Airway epithelial cell (primary cell): ENCODE measurements around the genes RDM1, TBC1D3G and GPR179.

DNA sequence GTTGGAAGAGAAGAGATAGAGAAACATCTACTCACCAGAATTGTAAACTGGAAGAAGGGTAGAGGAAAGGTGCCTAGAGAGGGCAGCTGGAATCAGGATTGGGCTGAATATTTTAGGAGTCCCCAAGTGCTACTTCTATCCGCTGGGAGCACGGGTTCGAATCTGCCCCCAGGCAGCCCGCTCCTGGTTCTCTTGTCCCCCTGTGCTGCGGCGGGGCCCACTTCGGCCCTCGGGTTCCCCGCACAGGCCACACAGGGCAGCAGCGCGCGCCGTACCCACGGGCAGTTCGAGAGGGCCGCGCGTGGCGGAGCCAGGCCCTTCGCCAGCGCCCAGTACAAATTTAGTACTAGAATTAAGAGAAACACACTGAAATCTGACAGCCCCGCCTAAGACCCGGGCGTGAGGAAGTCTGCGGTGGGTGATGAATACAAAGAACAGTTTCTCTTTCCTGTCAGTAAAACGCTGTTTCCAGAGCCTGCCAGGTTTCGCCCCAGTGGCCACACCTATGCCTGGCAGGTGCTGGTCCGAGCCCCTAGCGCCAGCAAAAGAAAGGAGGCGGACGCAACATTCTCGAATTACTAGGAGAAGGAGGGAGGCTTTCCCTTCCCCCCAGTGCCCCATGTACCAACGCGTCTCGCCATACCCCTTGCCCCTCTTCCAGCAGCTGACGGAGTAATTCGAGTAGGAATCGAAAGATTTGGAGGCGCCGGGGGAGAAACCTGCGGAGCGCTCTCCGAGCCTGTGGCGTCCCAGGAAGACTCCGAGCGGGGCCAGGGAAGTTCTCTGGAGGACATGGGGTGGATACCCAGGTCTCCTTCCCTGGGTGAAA lies 675 bp upstream of the SLFN5 start:
- RAMPAGE, long total RNA, result no peak

- RAMPAGE, long total RNA, result no peak
Measured at GRCh38 chr17:35312528-35313823, 60.4 kb downstream of the SLFN11 start.

- RAMPAGE, long total RNA, result no peak
Measured at GRCh38 chr17:35596336-35597502, 9.6 kb downstream of the AP2B1 start.

GRCh38 chr17:35716909-35717985 lies 14.2 kb upstream of the RASL10B start:
- RAMPAGE, long total RNA, result no peak

GRCh38 chr17:35763707-35765145 lies 3.5 kb downstream of the C17orf50 start:
- RAMPAGE, long total RNA, result no peak

- RAMPAGE, long total RNA, result no peak
Measured at GRCh38 chr17:35788425-35789310, 6.8 kb downstream of the MMP28 start.

DNA sequence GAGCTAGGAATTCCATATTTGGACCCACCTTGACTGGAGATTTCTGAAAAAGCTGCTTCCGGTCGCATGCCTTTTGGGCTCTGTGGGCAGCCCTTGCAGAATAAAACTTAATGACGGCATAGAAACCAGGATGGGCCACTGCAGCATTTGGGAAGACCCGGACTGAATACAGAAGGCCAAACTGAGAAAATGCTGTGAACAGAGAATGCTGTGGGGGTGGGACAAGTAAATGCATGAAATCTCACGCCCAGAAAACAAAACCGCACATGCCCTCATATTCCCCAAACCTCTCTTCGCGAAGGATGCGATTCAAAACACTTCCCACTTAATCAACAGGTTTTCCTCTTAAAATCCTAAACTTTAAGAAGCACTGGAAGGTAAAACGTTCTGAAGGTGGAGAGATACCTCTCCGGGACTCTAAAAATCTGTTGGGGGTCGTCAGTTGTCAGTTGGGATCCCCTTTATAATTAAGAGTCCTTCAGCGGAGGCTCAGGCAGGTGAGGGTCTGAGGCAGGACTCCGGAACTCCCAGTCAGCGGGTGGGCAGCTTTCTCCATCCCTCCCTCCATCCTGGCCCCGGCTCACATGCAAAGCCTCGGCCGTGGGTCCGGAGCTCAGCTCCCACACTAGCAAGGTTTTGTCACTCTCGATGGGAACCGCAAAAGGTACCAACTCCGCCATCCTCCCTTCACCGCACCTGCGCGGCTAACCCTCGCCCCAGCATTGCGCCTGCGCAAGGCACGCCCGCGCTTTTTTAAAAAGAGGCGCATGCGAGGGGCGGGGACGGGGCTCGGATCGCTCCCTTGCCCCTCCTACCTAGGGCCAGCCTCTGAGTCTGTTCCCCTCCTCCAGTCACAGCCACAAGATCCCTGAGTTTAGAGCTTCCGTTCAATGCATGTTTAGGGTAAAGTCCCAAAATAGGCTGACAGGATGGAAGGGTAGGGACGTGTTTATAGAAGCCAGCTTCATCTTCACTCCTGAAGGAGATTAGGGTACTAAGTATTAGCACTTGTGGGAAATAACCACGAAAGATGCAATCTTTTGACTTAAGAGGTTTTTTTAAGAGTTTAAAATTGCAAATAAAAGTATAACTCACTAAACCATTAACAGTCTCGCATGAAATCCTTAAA lies at the start of gene RDM1:
Gene RDM1 (minus strand): TSS at position 726 of the 1,129 bp plus-strand sequence.
- RAMPAGE, long total RNA, result no peak

- RAMPAGE, long total RNA, result no peak
Measured at GRCh38 chr17:35947095-35947610, 3.6 kb upstream of the LYZL6 start.

GRCh38 chr17:35979909-35980347 lies 1.4 kb downstream of the CCL16 start:
- RAMPAGE, long total RNA, result no peak

DNA sequence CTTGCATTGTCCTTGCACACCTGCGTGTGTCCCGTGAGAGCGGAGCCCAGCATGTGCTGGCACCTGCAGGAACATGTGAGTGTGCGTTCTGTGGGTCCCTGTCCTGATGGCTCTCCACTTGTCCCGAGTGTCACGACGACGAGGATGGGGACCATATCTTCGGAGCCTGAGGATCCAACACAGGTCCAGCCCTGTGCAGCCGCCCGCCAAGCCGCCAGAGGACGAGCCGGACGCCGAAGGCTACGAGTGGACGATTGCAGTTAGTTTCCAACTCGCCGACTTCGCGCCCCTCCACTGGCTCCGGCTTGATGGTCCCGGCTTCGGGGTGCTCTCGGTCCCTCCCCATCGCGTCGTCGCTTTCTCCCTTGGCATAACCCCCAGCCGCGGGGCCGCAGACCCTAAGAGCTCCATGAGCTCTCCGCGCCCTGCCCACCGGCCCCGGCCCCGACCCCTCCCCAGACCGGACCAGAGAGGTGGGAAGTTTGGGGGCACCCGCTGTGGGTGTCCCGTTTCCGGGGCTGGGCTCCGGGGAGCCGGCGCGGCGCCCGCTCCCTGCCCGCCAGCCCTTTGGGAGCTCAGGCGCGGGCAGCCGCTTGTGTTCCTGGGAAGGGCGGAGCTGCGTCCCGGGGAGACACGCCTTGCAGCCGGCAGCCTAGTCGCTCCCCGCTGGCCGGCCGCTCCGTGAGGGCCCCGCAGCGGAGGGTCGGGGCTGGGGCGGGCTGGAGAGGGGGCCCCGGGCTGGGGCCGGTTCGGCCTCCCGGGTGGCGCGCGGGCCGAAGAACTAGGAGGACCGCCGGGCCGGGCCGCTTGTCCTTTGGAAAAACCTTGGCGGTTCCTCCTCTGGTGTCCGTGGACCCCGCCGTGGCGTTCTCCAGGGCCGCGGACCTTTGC lies 6.3 kb upstream of the TBC1D3B start:
- RAMPAGE, long total RNA, result no peak

DNA sequence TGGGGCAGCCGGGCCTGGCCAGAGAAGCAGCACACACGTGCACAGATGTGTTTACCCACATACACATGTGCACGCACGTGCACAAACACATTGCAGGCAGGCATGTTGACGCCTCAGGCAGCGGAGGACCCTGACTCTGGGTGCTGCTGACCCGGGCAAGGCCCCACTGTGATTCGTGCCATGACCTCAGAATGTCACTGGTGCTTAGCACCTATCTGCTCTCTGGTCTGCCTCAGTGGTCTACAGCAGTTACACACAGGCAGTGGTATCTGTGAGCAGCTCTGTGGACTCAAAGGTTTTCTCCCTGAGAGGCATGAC lies at the start of gene TBC1D3G:
Gene TBC1D3G (plus strand): TSS at position 247 of the 318 bp plus-strand sequence.
- RAMPAGE, long total RNA, result no peak

GRCh38 chr17:36600017-36600935 lies 1.1 kb upstream of the MRM1 start:
- RAMPAGE, long total RNA, result no peak

- RAMPAGE, long total RNA, result no peak
Measured at GRCh38 chr17:36935565-36936560, 1.4 kb upstream of the LHX1 start.

- RAMPAGE, long total RNA, result no peak
Measured at GRCh38 chr17:37086823-37087230, 138.1 kb downstream of the AATF start.

DNA sequence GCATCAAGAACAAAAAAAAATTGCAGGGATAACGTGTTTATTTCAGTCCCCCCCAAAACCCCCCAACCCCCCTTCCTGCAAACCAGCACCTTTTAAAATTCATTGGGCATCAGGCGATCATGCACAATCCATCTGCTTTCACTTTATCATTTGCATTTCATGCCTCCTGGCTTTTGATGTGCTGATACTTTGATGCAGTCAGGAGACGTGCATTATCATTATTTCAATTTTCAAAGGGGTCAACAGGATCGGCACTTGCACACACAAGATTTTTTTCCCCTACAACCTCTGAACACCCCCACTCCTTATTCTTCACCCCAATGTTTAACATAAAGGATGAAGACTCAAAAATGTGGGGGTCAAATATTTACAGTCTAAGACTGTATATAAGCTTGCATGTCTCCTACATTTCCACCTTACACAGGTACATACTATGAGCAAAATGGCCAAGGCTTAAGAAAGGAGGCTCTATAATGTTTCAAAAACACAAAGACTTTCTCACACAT lies 198.1 kb downstream of the AATF start:
- RAMPAGE, long total RNA, result no peak

DNA sequence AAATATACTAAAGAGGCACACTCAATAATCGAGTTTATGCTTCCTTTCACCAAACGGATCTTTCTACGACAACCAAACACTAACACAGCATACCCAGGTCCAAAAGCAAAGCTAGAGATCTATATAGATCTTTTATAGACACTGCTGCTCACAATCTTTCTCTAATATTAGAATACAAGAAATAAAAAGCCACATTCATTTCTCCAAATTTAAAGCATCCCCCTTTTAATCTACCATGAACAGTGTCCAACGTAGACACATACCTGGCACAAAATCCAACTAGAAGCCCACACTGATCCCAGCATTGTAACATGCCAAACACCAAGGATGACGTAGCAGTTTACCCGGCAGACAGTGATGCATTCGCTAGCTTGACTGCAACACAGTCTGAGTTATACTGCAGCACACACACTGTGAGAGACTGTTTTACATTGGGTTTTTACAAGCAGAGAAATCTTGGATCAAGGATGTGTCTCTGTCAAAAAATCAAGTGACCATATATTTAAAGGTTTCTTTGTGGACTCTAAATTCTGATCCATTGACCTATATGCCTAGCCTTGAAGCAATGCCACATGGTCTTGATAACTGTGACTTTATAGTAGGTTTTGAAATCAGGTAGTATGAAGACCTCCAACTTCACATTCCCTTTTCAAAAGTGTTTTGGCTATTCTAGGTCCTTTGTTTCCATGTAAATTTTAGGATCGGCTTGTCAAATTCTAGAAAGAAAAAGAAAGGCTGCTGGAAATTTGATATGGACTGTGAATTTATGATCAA lies 74.5 kb upstream of the C17orf78 start:
- RAMPAGE, long total RNA, result no peak

DNA sequence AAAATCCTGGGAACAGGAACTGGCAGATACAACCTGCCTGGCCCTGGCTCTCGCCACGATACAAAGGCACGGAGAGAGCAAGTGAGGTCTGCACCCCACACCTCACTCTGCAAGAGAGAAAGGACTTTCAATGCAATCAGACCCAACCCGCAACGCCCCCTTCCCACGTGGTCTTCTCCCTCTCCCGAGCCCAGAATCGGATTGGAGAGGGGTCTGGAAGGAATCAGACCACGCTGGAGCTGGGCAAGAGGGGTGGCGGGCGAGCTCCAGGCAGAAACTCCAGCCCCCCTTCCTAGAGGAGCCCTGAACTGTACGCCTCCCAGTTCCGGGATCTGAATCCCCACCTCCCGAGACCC lies 17.4 kb upstream of the C17orf78 start:
- RAMPAGE, long total RNA, result no peak

- RAMPAGE, long total RNA, result no peak
Measured at GRCh38 chr17:38343832-38344048, at the start of gene GPR179. Gene GPR179, minus strand, starts transcription at chr17:38343956.

DNA sequence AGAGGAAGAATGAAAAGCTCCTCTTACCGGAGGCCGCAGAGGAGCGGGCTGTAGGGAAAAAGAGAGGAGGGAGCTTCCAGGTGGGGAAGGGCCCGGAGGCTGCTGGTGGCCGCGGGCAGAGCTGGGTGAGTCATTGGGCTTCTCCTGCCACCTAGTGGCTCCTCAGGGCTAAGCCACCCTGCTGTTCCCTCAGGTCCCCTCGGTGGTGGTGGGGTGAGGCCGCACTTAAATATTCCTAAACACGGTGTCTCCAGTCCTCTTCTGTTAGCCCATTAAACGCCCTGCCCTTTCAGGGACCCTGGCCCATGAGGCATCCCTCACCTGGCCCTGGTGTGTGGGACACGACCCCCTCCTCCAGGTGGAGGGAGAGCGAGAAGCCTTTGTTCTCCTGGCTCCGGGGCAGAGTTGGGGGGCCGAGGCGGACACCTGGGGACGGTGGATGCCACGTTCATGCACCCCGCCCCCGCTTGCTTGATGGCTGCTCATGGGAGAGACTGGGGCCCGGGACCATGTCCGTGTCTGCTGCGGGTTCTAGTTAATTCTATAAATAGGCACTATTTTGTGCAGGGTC lies 13.4 kb upstream of the ARHGAP23 start:
- RAMPAGE, long total RNA, result no peak

- RAMPAGE, long total RNA, result no peak
Measured at GRCh38 chr17:38710087-38710682, 5.1 kb downstream of the MLLT6 start.